ENCODE measurements around a stretch of chr14.

DNA sequence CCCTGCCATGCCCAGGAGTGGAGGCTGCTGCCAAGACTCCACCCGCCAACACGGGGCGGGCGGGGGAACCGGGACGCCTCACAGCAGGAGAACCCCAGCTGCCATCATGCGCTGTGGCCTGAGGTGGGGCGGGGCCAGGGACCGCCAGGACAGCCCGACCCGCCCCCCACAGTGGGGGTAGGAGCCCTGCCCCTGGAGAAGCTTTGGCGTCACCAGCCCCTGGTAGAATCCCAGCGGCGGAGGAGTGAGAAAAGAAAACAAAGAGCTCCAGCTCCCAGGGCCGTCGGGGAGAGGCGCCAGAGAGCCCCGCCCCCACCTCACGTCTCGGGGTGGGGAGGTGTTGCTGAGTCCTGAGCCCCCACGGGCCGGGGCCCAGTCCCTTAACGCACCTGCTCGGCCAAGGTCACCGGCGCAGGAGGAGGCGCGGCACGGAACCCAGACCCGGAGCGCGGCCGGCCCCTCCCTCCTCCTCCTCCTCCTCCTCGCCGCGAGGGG is 1.9 kb downstream of the CKB start:
- PRO-cap: unidirectional peak, plus-strand start at position 225 of the sequence; bidirectional peak, plus-strand start outside the sequence, minus-strand start at position 468 of the sequence

DNA sequence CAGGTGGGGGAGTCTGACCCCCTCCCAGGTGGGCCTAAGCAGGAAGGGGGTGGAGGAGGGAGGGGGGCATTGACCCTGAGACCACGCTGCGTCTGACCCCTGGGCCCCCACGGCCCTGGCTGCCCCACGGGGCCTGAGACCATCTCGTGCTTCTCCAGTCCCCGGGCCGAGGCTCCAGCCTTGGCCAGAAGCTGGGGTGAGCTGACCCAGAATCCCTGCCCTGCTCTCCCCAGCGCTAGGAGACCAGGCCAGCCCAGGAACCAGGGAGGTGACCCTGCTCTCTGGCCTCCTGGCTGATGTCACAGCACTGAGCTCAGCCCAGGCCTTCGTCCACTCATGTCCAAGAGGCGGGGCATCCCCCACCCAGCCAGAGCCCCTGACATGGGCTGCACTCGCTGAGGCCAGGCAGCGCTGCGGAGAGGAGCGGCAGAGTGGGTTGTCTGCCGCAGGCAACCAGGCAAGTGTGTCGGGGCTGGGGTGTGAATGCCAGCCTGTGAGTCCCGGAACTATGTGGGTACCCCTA is 6.2 kb downstream of the TRMT61A start:
- PRO-cap: no peak

DNA sequence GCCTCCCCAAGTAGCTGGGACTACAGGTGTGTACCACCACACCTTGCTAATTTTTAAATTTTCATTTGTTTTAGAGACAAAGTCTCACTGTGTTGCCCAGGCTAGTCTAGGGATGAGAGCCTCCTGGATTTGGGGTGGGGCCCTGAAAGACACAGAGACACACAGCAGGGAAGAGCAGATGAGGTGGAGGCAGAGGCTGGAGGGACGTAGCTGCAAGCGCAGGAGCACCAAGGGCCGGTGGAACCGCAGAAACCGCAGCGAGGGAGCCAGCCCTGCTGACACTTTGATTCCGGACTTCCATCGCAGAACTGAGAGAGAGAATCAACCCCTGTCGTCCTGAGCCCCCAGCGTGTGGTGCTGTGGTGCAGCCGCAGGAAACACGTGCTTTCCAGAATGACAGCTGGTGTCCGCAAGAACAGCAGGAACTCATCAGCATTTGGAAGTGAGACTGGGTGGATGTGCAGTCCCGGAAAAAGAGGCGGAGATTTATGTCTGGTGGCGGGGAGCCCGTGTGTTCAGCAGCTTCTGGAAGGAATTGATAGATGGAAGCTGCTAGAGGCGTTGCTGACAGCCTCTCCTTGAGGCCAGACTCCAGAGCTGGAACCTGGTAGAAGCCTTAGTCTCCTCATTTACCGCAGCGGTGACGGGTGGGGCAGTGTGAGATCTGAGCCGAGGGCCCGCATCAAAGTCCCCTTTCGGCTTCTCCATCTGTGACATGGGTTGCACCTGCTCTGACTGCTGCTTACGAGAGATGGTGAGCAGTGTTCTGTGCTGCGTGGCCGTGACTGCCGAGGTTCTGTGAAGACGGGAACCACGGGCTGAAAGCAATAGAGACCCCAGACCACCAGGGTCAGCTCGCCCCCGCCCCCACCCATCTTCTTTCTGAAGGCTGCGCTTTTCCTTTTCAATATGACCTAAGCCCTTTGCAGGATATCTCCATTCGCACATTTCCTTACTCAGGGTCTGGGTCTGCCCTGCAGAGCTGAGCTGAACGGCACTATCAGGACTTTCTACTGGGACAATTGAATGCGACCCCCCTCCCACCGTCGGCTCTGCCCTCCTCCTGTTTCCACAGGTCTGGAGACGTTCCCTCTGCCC is 21.8 kb upstream of the KLC1 start:
- PRO-cap: no peak

DNA sequence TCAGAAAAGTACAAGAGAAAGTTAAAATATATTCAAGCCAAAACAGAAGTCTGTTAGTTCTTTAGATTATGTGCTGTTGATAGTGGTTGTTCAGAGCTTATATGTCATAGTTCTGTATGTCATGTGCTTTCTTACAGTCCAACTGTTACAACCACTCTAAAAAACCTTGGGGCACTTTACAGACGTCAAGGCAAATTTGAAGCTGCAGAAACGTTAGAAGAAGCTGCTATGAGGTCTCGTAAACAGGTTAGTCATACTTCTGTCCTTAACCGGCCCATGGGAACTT is 38.0 kb downstream of the XRCC3 start:
- PRO-cap: no peak

DNA sequence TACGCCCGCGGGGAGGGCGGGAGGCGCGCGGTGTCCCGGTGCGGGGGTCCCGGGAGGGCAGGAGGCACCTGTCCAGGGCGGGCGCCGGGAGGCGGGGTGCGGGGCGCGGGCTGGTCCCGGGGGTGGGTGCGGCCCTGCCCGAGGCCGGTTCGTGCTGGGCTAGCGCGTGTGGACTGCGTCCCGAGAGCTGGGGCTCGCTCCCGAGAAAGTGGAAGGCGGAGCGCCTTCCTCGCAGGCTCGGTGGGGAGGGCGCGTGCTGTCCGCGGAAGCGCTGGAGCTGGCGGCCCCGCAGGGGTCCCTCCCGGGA is 501 bp downstream of the ZFYVE21 start:
- PRO-cap: bidirectional peak, plus-strand start at position 204 of the sequence, minus-strand start at position 175 of the sequence

- PRO-cap: no peak
Observed at GRCh38 chr14:103735500-103735815, 19.8 kb downstream of the ZFYVE21 start.

GRCh38 chr14:103862648-103862900 is 15.2 kb upstream of the PPP1R13B start:
- PRO-cap: no peak

DNA sequence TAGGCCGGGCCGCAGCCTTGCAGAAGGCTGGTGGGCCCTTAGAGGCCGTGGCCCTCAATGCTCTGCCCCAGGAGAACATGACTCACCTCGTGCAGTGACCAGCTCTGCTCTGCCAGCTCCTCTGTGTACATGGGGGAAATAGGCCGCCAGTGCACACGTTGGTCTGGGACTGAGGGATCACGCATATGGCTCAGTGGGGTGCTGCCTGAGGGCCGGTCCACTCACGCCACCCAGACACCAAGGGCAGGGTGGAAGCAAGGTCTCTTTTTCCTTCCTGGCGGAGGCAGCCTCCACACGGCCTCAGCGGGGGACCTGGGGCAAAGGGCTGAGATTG is 32.1 kb downstream of the ATP5MJ start:
- PRO-cap: no peak

GRCh38 chr14:104084532-104084988 is 940 bp upstream of the ASPG start:
- PRO-cap: no peak

DNA sequence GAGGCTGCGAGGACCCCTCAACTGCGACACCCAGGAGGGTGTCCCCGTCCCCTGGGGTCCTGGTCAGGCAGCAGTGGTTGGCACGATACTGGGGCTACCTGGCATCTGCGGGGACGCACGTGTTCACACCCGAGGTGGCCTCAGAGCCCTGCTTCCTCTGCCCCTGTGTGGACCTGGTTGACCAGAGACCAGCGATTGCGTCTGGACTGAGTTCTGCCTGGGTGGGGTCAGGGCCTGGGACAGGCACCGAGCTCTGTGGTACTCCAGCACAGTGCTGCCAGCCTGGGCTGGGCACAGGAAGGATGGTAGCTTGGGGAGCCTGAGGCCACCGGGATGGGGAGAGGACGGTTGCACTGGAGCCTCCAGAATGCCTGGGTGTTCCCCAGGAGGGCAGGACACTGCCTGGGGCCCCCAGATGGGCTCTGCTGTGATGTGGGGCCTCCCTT is 768 bp downstream of the ASPG start:
- PRO-cap: no peak

DNA sequence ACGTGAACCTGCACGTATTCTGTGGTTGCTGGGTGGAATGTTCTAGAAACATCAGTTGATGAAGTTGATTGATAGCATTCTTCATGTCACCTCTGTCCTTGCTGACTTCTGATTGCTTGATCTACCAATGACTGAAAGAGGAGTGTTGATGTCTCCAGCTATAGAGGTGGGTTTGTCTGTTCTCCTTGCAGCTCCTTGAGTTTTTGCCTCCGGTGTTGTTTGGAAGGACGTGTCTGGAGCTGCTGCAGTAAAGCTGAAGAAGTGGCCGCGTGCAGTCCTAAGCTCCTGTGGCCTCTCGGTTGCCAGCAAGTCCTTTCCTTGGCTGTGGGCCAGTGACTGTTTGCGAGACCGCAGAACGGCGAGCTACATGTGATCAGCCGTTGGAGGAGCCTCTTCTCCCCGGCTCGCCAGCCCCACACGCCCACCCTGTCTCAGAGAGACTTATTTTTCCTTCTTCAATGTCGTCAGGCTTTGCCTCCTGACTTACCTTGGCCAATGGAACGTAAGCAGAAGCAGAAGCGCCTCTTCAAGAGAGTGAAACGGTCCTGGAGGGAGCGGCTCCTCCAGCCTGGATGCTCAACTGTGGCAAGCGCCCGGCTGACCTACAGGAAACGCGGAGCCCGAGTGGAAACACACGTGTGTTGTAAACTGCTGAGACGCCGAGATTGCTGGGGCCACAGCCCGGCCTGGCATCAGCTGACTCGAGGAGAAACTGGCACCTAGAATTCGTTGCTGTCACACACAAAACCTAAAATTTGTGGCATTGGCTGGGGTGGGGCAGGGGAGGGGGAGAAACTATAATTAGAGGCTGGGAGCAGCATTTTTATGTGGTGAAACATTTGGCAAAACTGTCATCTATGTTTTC is 137.0 kb downstream of the KIF26A start:
- PRO-cap: no peak

DNA sequence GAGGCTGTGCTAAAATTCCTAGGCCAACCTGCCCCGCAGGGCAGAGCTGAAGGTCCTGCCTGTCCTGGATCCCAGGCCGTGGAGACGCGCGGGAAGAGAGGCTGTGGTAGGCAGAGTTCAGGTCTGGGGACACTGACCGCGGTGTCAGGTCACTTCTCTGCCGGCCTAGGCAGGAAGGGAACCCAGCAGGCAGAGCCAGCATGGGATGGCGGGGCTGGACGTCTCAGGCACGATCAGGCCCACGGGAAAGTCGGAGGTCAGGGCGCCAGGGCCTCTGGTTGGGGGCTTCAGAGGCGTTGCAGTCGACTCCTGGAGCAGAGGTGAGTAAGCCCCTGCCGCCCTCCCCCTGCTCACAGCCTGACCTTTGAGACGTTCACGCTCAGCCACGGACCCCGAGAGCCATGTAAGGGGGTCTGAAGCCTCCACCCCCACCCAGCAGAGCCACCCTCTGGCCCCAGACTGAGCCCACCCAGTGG is 142.7 kb downstream of the KIF26A start:
- PRO-cap: no peak

- PRO-cap: no peak
Observed at GRCh38 chr14:104341836-104342420, 203.5 kb downstream of the KIF26A start.

GRCh38 chr14:104460997-104461964 is 118.3 kb upstream of the C14orf180 start:
- PRO-cap: no peak

- PRO-cap: no peak
Observed at GRCh38 chr14:104563078-104563932, 16.3 kb upstream of the C14orf180 start.

GRCh38 chr14:104632980-104633239 is 28.3 kb upstream of the TMEM179 start:
- PRO-cap: no peak

DNA sequence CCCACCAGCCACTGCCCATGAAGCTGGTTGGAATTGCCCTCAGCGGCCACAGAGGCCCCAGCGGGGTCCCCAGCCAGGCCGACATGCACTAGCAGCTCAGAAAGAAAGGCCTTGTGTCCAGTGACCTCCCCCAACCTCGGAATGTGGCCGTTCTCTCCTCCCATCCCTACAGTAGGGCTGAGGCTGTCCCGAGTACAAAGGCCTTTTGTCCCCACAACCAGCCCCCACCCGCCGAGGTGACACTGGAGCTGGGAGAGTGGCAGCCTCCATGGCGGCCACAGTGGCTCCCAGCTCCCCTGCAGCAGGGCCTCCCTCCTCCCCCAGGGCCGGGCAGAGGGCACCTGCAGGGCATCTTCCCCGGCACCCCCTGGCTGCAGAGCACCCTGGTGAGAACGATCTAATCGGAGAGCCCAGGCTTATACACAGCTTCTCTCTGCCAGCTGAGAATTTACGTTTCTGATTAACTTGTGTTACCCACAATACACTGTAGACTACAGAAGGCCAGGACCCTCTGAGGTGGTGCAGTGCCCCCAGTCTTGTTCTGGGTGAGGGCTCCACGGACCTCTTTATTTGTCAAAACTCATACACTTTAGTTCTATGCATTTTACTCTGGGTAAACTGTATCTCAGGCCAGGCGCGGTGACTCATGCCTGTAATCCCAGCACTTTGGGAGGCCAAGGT is 23.2 kb upstream of the INF2 start:
- PRO-cap: no peak

DNA sequence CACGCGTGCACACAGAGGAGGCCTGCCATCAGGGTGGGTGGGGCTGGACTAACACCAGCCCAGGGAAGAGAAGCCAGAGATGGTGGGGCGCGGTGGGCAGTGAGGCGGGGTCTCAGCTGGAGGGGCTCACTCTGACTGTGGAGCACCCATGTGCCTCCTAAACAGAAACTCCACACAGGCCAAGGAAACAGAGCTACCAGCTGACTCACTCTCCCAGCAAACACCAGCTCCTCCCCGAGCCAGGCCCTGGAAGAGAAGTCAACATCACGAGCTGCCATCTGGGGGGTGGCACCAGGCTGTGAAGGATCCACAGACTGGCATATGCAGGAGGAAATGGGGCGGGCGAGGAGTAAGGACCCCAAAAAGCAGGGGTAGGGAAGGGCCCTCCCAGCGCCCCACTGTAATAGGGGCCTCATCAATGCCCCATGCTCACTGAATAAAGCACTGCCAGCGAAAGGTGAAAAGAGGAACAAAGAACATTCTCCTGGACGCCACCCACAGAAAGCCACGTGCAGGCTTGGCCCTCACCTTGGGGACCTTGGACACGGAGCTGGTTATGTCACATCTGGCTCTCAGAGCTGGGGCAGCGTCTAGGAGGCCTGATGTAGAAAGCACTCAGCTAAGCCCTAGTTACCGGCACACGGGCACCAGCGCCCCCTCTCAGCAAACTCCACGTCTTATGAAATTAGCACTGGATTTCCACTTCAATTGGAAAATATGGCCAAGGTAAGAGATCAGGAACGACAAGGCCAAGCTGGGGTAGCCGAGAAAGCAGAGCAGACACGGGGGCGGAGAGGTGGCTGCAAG is 8.4 kb upstream of the INF2 start:
- PRO-cap: bidirectional peak, plus-strand start at position 277 of the sequence, minus-strand start at position 225 of the sequence

GRCh38 chr14:104776469-104777479 is 18.8 kb downstream of the AKT1 start:
- PRO-cap: no peak

GRCh38 chr14:104779889-104780294 is 15.7 kb downstream of the AKT1 start:
- PRO-cap: no peak